ENCODE data around the genes TBC1D3 and PIP4K2B.

- PRO-cap, result no peak
These were observed 1.2 kb downstream of the MRM1 start for GRCh38 chr17:36602265-36603290.

DNA sequence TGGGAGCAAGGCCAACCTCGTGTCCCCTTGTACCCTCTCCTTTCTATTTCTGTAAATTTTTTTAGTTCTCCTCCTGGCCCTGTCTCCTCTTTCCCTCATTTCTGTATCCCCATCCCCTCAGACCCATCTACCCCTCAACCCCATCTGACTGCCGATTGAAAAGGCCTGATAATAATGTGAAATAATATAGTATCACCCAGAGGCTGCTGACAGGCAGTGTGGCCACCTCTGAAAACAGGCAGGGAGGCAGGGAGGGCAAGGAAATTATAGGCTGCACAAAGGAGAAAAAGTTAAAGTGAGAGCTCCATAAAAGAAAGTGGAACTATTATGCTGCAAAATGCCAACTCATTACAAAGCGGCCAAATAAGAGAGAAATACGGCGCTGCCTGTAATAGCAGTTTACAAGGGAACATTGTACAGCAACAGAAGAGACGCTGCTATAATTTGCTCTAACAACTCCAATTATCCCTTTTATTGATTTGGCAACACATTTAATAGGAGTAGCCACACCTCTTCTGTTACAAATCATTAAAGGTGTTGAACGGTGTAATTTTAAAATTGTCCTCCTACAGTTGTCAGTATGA, 120.1 kb downstream of the MRM1 start:
- PRO-cap, result no peak

DNA sequence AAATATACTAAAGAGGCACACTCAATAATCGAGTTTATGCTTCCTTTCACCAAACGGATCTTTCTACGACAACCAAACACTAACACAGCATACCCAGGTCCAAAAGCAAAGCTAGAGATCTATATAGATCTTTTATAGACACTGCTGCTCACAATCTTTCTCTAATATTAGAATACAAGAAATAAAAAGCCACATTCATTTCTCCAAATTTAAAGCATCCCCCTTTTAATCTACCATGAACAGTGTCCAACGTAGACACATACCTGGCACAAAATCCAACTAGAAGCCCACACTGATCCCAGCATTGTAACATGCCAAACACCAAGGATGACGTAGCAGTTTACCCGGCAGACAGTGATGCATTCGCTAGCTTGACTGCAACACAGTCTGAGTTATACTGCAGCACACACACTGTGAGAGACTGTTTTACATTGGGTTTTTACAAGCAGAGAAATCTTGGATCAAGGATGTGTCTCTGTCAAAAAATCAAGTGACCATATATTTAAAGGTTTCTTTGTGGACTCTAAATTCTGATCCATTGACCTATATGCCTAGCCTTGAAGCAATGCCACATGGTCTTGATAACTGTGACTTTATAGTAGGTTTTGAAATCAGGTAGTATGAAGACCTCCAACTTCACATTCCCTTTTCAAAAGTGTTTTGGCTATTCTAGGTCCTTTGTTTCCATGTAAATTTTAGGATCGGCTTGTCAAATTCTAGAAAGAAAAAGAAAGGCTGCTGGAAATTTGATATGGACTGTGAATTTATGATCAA, 74.5 kb upstream of the C17orf78 start:
- PRO-cap, result no peak

DNA sequence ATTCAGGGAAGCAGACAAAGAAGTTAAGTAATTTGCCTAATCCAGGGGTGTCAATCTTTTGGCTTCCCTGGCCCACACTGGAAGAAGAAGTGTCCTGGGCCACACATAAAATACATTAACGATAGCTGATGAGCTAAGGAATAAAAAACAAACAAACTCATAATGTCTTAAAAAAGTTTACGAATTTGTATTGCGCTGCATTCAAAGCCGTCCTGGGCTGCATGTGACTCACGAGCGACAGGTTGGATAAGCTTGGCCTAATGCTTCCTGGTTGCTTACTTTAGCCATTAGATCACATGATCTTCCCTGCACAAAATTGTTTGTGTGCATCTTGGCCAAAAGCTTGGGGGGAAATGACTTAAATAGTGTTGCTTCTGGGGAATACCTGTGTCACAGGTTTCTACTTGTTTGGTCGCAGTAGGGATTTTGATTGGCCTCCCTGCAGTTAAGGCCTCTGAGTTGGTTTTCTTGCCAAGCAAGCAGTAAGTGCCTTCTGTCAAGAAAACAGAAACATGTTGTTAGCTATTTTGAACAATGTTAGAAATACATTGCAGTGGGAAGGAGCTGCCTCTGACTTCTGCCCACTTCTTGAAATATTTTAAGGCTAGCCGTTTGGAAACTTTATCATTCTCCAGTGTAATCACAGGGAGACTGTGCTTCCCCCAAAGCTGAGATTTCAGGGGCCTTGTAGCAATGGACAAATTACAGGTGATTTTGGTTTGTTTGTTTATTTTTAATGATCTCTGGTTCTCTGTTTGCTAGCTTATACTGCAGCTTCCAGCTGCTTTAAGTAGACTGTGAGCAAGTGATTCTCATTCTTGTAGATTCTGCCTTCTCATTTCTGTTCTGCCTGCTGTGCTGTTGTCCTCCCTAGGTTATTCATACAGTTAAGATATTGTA, 39.5 kb upstream of the DUSP14 start:
- PRO-cap, result no peak

DNA sequence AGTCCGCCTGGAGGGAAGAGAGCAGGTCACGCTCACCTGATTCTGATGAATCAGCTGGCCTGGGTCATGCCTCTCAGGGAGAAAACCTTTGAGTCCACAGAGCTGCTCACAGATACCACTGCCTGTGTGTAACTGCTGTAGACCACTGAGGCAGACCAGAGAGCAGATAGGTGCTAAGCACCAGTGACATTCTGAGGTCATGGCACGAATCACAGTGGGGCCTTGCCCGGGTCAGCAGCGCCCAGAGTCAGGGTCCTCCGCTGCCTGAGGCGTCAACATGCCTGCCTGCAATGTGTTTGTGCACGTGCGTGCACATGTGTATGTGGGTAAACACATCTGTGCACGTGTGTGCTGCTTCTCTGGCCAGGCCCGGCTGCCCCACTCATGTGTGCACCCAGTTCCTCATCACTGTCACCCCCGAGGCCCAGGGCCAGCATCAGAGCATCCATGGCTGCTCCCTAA, at the start of gene TBC1D3:
TBC1D3 (minus strand) TSS at position 147 of the 462 bp plus-strand sequence.
- PRO-cap, result no peak

DNA sequence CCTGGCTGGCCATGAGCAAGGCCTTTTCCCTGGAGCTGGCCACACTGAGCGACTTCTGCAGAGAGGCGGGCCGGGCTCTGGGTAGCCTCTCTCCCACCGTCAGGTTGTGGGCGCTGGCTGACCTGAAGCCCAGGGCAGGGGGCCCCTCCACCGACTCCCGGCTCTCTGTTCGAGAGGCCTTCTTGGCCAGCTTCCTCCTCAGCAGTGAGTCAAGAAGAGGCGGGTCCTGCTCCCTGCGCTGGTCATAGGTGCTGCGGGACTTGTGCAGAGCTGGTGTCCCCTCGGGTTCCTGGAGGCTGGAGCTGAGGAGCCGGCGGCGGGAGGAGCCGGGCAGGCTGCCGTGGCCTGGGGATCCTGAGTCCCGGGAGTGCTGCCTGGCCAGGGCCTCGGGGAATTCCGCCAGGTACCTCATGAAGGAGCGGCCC, 12.7 kb downstream of the GPR179 start:
- PRO-cap, result no peak

- PRO-cap, result no peak
These were observed 6.0 kb downstream of the ARHGAP23 start for GRCh38 chr17:38434262-38434644.

GRCh38 chr17:38510012-38511163, 82.1 kb downstream of the ARHGAP23 start:
- PRO-cap, result no peak

GRCh38 chr17:38701281-38701873, 3.7 kb upstream of the MLLT6 start:
- PRO-cap, result no peak

GRCh38 chr17:38705802-38706461, 859 bp downstream of the MLLT6 start:
- PRO-cap, result no peak

- PRO-cap, result no peak
These were observed 7.2 kb downstream of the MLLT6 start for GRCh38 chr17:38712071-38712927.

- PRO-cap, result no peak
These were observed 4.0 kb upstream of the CISD3 start for GRCh38 chr17:38725872-38726738.

GRCh38 chr17:38747278-38747731, 831 bp downstream of the PCGF2 start:
- PRO-cap, result bidirectional peak, plus-strand start at chr17:38747688, minus-strand start at chr17:38747548

GRCh38 chr17:38799143-38799833, at the start of gene PIP4K2B:
Gene PIP4K2B, minus strand, starts transcription at chr17:38799556.
- PRO-cap, result bidirectional peak, plus-strand start at chr17:38799186, minus-strand start at chr17:38799110; bidirectional peak, plus-strand start at chr17:38799701, minus-strand start at chr17:38799504

DNA sequence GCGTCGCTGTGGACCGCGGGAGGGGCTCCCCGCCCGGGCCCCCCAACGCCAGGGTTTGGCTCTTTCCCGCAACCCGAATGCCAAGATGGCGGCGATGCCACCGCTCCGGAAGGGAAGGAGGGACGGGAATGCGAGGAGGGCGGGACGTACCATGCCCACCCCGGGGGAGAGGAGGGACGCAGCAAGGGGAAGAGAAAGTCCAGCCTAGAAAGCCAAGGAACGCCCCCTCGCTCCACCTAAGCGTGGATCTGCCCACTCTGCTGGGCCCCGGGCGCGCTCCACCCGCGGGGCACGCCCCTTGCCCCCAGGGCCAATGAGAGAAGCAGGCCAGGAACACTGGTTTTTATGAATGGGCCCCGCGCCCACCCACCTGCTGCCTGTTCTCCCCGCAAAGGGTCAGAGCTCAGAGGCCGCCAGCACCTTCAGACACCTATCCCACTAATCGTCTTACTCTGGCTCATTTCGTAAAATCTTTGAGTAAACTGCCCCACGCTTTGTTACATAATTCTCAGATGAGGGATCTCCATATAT, 543 bp upstream of the PIP4K2B start:
- PRO-cap, result bidirectional peak, plus-strand start at position 405 of the sequence, minus-strand start at position 73 of the sequence

- PRO-cap, result no peak
These were observed 844 bp upstream of the CWC25 start for GRCh38 chr17:38825968-38826361.

DNA sequence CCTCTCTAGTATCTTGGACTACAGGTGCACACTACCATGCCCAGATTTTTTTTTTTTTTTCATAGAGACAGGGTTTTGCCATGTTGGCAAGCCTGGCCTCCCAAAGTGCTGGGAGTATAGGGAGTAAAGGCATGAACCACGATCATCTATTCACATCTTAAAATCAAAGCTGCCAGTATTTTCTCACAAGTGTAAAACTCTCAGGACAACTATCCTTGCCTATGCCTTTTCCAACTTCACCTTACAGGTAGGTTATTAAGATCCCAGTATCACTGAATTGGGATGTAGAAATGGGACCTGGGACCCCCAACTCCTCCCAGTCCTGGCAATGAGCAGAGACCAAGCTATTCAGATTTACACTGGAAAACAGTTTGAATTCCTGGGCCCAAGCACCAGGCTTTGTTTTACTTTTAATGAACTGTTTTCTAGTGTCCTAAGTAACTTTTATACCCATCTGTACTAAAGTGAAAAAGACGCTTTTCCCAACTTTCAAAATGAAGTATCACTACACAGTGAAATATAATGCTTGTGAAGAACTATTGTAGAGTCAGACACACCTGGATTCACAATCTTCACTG, 2.8 kb downstream of the RPL23 start:
- PRO-cap, result no peak

DNA sequence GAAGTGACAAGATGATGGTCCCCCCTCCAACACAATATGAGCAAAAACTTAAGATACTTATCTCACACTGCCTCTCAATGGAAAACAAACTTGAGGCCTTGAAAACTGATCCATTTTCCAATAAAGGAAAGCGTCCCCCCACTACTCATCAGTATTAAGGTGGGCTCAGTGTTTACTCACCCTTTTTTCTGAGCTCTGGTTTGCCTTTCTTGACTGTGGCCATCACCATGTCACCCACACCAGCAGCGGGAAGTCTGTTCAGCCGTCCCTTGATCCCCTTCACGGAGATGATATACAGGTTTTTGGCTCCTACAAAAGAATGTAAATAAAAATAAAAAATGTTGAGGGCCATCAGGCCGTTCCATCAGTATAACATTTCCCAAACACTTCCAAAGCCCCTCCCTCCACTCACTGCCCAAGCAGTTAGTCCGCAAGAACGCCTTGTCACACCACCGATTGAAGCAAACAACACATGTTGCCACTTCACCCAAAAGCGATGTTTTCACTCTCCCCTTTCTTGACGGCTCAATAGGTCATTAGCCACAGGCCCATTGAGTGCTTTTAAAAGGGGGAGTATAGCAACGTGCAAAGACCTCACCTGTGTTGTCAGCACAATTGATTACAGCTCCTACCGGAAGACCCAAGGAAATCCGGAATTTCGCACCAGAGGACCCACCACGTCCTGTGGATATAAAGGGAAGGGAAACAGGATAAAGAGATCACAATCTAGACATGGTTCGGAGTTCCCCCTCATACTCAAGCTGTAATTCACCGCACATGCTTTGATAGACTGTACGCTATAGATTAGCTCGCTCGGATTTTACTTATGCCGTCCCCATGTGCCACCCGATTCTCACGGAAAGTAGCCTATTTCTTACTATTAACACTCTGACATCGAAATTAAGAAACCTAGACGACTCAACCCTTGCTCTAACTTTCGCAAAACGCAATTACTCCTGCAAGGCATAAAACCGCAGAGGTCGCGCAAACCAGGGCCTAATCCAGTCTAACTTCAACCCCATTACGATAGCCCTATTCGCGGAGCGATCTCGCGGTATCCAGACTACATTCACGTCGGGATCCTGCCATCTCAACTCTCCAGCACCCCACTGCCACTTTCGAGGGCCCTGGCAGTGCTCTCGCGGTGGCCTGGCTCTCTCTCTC, 715 bp downstream of the RPL23 start:
- PRO-cap, result unidirectional peak, minus-strand start at position 566 of the sequence; bidirectional peak, plus-strand start at position 1,121 of the sequence, minus-strand start at position 834 of the sequence

- PRO-cap, result no peak
These were observed 2.6 kb upstream of the LASP1 start for GRCh38 chr17:38867129-38867788.

DNA sequence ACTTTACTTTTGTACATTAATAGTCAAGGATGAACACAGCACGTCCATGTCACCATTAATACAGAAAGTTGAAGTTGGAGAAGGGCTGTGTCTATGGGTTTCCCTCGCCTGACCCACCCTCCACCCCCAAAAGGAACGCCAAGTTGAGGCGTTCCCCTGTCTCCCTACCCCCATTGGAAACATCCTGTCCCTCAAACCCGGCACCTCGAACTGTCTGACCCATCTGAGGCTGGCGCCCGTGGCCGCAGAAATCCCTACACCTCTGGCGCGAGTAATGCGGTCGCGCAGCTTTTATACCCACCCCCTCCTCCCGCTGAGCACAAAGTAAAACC, 1.1 kb upstream of the LASP1 start:
- PRO-cap, result bidirectional peak, plus-strand start outside the sequence, minus-strand start at position 258 of the sequence

Measured in ReNcell CX (cell line).